Mesangial cell (primary cell): ENCODE measurements around the gene TEX36.

DNA sequence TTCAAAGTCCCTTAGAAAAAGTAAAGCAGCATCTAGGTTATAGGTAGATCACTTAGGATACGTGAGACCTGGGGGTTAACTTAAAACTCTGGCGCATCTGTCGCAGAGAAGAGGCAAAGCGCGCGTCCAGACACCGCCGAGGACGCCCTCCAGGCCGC lies 25.6 kb upstream of the ZRANB1 start:
- RAMPAGE, long total RNA = no peak

DNA sequence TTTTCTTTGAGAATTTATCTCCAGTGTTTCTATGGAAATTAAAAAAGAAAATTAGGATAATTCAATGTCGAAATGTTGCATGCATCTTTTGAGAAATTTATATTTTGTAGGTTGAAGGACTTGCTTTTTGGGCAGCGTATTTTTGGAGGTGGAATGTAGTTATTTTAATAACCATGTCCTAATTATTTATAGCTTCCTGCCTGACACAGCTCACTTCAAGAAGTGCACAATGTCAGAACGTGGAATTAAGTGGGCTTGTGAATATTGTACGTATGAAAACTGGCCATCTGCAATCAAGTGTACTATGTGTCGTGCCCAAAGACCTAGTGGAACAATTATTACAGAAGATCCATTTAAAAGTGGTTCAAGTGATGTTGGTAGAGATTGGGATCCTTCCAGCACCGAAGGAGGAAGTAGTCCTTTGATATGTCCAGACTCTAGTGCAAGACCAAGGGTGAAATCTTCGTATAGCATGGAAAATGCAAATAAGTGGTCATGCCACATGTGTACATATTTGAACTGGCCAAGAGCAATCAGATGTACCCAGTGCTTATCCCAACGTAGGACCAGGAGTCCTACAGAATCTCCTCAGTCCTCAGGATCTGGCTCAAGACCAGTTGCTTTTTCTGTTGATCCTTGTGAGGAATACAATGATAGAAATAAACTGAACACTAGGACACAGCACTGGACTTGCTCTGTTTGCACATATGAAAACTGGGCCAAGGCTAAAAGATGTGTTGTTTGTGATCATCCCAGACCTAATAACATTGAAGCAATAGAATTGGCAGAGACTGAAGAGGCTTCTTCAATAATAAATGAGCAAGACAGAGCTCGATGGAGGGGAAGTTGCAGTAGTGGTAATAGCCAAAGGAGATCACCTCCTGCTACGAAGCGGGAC lies 591 bp downstream of the ZRANB1 start:
- RAMPAGE, long total RNA = no peak

DNA sequence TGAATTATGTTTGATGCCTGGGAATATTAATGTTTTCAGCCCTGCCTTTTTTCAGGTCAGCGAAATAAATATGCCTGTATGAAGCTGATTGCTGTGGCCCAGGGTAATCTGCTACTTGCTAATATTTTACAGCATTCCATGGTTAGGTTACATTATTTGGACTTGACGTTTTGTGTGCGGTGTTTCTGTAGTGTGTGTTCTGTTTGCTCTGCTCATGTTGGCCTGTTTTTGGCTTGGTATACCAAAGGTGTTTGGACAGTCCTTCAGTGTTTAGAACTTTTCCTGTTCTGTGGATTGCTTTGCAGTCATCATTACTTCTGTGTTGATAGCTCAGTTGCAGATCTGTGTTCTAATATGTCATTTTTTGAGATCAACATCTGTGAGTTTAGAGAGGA lies 11.5 kb downstream of the ZRANB1 start:
- RAMPAGE, long total RNA = no peak

GRCh38 chr10:125062378-125062618 lies 34.4 kb upstream of the CTBP2 start:
- RAMPAGE, long total RNA = no peak

DNA sequence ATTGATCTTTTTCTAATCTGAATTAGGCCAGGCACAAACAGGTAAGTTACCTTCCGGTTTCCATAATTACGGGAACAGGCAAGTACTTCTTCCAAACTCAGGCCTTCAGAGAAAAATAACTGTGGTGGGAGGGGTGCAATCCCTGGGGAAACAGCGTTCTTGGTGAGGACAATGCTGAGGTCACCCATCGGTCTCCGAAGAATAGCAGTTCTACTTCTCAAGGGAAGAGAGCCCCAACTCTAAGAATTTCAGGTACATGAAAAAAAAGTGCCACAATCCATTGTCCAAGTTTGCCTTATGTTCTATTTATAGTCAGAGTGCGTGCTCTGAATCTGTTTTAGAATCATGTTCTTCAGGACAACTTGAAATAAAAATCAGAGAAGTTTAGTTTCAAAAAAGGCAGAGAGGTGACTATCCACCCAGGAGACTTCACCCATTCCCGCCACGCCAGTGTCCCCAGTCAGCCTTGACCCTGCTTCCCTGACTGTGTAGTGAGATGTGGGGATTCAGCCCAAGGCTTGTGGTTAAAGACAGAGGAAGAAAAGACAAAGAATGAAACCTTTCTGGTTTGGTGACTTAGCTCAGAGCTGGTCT lies 36.5 kb upstream of the CTBP2 start:
- RAMPAGE, long total RNA = no peak

DNA sequence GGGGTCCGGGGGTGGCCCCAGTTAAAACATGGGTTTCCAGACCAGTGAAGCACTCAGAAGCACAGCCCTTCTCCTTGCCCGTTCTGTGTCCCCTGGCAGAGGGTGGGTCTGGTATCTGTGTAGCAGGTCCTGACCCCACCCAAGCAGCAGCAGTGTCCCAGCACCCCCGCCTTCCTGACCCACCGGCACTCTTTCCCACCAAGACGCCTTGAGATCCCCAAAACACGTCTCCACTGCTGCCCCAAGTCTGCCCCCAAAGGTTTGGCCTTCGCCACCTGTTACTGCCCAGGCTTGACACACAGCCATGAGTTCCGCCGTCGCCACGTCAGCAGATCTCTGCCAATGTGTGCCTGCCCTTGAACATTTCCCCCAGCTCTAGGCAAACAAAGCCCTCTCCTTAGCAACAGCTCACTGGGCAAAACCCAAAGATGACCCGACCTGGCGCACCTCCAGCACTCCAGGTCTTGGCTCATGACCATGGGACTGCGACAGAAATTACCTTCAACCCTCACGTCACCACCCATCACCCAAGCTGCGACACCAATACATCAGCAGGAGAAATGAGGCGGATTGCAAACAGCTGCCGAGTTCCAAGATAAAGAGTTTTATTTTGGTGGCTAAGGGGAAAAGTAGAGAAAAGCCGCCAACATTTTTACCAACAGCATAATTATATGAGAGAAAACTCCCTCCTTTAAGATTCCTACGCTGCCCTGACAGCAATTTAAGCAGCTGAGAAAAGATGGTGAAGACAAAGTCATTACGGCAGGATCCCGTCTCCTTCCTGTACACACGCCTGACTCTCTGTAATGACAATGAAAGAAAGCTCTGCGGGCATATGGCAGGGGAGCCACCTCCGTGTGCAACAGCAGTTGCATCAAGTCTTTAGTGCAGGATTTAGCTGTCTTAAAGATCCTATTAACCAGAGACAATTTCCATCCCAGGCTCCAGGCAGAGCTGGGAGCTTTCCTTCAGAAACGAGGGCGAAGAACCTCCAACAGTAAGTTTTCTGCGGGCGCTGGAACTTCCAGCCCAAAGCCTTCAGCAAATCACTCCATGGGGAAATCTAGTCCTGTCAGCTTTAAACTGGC lies 57.1 kb upstream of the CTBP2 start:
- RAMPAGE, long total RNA = no peak

- RAMPAGE, long total RNA = no peak
These were observed 57.9 kb upstream of the CTBP2 start for GRCh38 chr10:125085701-125086277.

DNA sequence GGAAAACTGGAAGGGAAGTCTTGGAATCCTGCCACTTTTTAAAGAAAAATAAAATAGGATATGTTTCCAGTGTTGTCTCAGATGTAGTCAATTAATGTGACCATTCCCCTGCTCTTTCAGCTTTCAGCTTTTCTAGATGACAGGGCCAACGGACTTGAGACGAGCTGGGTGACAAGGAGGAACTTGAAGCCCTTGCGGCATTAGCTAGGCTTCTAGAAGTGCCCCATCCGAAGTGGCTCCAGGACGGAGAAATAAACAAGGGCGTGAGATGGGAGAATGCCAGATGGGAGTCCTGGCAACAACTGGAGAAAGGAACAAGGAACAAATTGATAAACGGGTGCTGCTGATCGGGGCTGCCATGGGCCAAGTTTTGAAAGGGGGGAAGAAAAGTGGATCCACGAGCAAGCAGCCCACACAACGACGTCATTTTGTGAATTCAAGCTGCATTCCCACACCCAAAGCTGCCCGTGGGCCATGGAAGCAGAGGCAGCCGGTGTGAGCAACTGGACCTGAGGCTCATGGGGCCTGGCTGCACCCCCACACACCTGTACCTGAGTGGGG lies 90.3 kb upstream of the CTBP2 start:
- RAMPAGE, long total RNA = no peak

DNA sequence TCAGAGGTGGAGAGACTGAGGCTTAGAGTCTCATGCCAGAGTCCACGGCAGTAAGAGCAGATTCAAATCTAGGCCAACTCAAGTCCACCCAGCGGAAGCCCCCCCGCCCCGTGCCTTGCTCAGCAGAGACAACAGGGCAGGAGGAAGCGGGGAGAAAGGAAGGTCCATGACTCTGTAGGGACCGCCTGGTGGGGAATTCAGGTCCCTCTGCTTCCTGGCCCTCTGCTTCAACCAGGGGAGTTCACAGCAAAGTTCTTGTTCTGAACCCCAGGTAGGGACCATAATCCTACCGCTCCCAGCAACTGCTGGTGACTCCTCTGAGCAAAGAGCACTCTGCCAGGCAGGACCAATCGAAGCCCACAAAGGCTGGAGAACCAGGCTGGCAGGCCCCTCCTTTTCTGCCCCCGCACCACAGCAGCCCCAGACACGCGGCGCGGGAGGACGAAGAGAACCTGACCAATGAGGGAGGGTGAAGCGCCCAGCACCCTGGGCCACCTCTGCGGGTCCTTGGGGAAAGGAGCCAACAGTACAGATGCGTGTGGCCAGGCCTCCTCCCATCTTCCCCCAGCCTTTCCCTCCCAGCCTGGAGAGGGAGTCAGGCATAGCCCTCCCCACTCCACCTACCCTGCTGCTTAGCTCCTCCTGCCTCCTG lies 106.5 kb upstream of the CTBP2 start:
- RAMPAGE, long total RNA = no peak

DNA sequence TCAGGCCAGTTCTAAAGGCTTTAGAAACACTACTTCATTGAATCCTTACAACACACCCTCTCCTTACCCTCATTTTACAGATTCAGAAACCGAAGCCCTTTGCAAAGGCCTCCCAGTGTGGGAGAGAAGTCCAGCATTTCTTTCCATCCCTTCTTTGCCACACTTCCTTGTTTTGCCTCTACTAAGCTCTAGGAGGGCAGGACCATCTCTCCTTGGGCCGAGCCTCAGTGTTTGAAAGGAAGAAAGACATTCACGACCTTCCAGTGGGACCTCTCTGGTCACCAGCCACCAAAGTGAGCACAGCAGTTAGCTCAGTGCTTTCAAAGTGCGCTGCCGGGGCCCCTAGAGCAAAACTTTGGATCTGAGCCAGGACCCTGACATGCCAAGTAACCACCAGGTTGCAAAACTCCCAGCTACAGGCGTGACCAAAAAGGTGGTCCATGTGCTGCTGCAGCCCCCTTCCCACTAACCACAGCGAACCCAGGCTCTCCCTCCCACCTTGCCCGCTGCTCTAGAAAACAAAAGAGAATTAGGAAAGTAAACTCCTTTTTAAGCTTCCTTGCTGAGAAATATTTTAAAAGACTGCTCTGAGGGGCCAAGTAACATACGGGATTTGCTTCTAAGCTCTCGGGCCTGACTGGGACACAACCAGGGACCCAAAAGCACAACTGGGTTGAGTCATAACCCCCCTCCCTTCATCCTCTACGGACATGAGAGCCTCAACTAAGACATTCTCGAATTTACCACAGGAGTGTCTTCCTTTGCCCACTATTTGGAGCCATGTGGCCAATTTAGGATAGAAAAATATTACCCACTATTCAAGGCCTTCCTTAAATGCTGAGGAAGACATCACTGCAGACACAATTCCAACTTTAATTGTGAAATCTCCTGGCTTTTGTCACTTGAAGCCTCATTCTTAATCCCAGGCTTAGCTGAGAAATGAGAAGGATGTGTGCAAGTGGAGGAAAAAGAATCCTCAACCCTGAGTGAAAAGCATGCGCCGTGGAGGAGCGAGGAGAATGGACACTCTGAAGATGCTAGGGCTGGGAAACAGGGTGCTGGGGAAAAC lies 120.4 kb upstream of the CTBP2 start:
- RAMPAGE, long total RNA = no peak

GRCh38 chr10:125154202-125154376 lies 126.2 kb upstream of the CTBP2 start:
- RAMPAGE, long total RNA = no peak

GRCh38 chr10:125155175-125155607 lies 127.3 kb upstream of the CTBP2 start:
- RAMPAGE, long total RNA = no peak

DNA sequence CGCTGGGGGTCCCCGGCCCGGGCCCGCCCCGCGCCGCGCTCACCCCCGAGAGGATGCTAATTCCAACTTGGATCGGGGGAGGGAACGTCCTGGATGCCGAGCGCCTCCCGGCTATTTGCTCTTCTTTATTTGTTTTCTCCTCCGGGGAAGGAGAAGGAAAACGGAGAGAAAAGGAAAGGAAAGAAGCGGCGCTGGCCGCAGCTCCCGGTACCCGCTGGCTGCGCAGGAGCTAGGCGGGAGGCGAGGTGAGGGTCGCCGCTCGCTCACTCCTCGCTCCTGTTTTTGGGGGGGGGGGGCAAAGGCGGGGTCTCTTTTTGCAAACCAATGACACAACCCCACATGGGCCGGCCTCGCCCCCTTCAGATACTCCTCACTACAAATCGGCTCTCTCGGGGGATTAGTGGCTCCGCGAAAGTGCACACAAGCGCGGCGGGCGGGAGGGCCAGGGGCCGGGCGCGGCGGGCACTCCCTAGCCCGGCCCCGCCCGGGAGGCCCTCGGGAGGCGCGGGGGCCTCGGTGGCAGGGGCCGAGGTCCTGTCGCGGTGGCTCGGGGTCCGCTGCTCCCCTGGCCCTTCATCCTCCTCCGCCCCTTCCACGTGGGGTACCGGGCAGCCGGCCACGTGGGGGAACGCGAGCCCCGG lies 133.0 kb upstream of the CTBP2 start:
- RAMPAGE, long total RNA = no peak

DNA sequence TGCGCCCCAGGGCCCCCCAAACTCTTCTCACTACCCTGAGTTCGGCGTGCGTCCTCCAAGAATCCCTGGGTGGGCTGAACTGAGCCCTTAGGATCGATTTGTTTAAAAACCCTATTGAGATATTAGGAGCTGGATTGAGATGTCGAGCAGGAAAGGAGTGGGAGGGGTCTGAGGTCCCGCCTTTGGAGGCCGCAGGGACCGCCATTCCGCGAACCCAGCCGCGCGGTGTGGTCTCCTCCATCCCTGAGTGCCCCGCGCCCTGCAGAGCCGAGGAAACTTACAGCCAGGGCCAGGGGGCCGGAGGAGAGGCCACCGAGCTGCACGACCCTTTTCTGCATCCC lies 134.1 kb upstream of the CTBP2 start:
- RAMPAGE, long total RNA = no peak

- RAMPAGE, long total RNA = no peak
These were observed at the start of gene TEX36 for GRCh38 chr10:125682982-125683379. TEX36 (minus strand) TSS chr10:125683163.

- RAMPAGE, long total RNA = no peak
These were observed 408 bp downstream of the EDRF1 start for GRCh38 chr10:125719798-125720436.

DNA sequence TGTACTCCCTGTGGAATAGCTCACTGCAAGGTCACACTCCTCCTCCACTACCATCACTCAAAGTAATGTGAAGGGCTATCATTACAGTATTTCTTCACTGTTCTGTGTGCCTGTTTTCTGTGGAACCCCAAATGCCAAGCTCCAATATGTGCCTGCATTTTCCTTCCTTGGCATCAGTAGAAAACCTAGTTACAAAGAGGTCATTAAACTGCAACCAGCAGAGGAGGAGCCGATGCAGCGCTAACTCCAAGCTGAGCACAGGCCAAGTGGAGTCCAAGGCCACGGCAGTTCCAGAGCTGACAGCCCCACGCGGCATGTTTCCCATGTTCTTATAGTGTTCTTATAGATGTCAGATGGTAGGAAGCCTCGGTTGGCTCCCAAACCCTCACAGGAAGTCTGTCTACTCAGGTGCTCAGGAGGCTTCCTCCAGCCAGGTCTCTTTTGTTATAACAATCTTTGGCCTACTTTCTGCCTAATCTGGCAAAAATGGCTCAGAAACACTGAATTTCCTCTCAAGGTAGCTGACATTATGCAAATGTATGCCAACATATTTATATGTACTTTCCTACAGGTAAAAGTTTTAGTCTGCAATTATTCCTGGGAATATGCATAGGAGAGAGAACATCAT lies 21.6 kb downstream of the BCCIP start:
- RAMPAGE, long total RNA = no peak

DNA sequence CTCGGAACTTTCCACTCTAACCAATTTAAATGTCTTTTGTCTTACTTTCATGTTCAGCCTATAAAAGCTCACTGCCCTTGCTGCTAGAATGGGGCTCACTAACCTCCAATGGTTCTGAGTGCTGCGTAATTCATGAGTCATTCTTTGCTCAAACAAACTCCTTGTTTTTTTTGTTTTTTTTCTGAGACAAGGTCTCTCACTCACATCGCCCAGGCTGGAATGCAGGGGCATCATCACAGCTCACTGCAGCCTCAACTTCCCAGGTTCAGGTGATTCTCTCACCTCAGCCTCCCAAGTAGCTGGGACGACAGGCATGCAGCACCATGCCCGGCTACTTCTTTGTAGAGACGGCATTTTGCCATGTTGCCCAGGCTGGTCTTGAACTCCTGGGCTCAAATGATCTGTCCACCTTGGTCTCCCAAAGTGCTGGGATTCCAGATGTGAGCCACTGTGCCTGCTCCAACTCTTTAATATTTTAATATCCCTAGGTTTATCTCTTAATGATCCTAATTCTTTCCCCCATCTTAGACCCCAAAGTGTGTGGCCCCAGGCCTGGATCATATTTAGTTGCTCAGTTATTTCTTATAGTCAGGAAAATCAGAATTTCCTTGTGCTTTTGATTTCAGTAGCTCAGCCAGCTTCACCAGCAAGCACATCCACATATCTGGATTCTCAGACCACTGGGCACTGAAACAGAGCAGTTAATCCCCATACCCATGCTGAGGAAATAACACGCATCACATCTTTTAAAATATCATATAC lies 1.4 kb downstream of the DHX32 start:
- RAMPAGE, long total RNA = no peak

GRCh38 chr10:126881736-126882591 lies 23.3 kb upstream of the DOCK1 start:
- RAMPAGE, long total RNA = no peak

DNA sequence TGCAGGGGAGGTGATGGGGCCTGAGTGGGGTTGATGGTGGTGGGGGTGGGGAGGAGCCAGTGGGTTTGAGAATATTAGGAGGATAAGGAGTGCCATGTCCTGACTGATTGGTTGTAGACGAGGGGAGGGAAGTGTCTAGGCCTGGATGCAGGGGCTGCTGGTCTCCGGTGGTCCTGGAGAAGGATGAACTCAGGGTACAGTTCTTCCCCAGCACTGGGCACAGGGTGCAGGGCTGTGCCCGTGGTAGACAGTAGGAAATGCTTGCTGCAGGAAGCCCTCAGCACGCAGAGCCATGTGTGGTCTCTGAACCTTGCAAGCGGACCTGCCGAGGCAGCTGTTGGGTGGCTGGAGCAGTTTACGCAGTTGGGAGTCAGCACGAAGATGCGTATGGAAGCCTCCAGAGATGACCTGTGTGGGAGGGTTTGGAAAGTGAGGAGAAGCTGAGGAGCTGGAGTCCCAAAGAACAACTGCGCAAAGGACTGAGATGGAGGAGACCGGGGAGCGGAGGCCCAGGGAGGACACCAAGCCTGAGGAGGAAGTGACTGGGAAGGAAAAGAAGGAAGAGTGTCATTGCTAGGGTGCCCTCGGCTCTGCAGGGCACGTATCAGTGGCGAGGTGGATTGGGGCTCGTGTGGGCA lies 39.0 kb downstream of the DOCK1 start:
- RAMPAGE, long total RNA = no peak